SK-N-DZ (cell line): Measurements from ENCODE around the gene GTF3C5.

GRCh38 chr9:132879821-132880591, 1.3 kb downstream of the SPACA9 start:
RAMPAGE:
- cytosol, long total RNA = no peak
- nucleus, long total RNA = no peak

DNA sequence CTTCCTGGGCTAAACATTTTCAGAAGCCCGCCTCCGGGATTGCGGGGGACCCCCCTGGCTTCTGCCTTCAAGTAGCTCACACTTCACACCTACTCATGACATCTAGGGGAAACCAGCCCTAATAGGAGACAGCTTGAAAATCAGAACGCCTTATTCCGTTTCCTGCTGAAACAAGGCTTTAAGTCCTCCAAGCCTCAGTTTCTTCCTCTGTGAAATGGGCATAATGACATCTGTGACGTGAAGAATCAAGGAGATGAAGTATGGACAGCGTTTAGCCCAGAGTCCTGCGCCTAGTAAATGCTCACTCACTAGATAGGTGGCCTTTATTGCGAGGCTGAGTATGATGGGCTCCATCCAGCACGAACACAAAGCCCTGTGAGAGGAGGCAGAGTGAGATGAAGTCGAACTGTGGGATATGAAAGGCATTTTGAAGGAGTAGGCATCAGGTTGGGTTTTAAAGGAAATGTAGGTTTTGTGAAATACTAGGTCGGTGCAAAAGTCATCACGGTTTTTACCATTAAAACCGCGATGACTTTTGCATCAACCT, 881 bp upstream of the TSC1 start:
RAMPAGE:
- cytosol, long total RNA = no peak
- nucleus, long total RNA = no peak

RAMPAGE:
- cytosol, long total RNA = no peak
- nucleus, long total RNA = no peak
These were observed 7.8 kb upstream of the GFI1B start for GRCh38 chr9:132970576-132971288.

DNA sequence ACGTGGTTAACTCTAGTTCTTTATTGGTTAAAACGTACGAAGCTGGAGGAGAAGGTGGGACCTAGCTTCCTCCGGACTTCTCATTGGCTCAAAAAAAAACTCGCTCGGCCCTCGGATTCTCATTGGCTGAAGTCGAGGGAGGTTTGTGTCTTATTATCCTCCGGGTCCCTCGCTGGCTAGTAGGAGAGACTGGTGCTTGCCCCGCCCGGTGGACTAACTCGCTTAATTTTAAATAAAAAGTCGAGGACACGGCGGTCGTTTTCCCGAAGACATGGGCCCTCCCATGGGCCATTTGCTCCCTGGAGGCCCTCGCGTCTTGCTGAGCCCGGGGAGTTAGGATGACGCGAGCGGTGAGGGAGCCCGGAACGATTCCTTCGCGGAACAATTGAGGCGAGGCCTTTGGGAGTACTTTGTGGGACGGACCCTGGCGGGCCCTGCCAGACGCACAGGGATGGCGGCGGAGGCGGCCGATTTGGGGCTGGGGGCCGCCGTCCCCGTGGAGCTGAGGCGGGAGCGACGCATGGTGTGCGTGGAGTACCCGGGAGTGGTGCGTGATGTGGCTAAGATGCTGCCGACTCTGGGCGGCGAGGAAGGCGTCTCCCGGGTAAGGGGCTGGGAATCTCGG, at the start of gene GTF3C5:
Gene GTF3C5 (plus strand): TSS at position 437 of the 625 bp plus-strand sequence.
RAMPAGE:
- cytosol, long total RNA = start-site peak on the plus strand centred at position 166 of the sequence, 36 bp wide, 66 and 38 reads in 2 replicates; start-site peak on the plus strand centred at position 427 of the sequence, 30 bp wide, 414 and 753 reads in 2 replicates
- nucleus, long total RNA = no peak

DNA sequence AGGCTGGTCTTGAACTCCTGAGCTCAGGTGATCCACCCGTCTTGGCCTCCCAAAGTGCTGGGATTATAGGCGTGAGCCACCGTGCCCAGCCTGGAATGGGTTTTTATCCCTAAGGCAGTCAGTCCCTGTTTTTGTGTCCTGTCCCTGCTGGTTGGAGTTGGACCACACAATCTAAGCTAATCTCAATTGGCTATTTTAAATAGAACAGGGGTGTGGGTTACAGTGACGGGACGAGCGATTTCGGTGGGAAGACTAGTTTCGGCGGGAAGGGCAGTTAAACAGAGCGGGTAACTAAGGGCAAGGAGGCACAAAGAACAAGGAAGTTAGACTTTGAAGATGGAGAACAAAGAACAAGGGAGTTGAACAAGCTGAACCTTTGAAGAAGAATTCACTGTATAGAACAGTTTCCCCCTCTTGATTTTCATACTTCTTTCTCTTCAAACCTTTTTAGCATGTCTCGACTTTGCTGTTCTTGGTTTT, 1.4 kb downstream of the GTF3C5 start:
RAMPAGE:
- cytosol, long total RNA = no peak
- nucleus, long total RNA = no peak

GRCh38 chr9:133054586-133055512, 6.9 kb upstream of the CEL start:
RAMPAGE:
- cytosol, long total RNA = no peak
- nucleus, long total RNA = no peak

GRCh38 chr9:133121381-133121927, 414 bp upstream of the RALGDS start:
RAMPAGE:
- cytosol, long total RNA = no peak
- nucleus, long total RNA = no peak

GRCh38 chr9:133134569-133135185, 13.6 kb upstream of the RALGDS start:
RAMPAGE:
- cytosol, long total RNA = no peak
- nucleus, long total RNA = no peak

RAMPAGE:
- cytosol, long total RNA = no peak
- nucleus, long total RNA = no peak
These were observed 16.3 kb upstream of the RALGDS start for GRCh38 chr9:133137377-133137772.

GRCh38 chr9:133251653-133252816, 43.0 kb upstream of the OBP2B start:
RAMPAGE:
- cytosol, long total RNA = no peak
- nucleus, long total RNA = no peak

RAMPAGE:
- cytosol, long total RNA = no peak
- nucleus, long total RNA = no peak
These were observed 60.4 kb downstream of the SURF6 start for GRCh38 chr9:133275379-133276290.

DNA sequence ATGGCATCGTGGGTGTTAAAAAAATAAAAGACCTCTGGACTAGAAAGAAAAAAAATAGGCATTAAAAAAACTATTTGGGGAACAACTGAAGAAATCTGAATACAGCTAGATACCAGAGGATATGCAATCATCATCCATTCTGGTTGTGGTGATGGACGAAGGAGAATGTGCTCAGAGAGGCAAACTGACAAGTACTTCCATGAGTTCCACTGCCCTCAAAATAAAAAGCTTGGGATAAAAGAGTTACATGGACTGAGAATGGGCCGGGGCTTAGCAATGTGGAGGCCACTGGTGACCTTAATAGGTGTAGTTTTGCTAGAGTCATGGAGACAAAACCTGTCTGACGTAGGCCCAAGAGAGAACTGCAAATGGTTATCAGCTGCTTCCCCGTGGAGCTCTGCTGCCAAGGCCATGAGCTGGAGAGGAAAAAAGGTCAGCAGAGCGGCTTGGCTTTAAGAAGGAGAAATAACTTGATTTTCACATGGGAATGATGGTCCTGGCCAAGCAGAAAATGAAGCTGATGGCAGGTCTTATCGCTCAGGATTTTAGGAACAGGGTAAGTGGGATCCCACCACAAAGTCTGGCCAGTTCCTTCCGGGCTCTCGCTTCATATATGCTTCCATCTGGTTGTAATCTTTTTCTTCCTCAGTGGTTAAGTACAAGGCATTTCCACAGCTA, 3.6 kb upstream of the SURF6 start:
RAMPAGE:
- cytosol, long total RNA = no peak
- nucleus, long total RNA = no peak

DNA sequence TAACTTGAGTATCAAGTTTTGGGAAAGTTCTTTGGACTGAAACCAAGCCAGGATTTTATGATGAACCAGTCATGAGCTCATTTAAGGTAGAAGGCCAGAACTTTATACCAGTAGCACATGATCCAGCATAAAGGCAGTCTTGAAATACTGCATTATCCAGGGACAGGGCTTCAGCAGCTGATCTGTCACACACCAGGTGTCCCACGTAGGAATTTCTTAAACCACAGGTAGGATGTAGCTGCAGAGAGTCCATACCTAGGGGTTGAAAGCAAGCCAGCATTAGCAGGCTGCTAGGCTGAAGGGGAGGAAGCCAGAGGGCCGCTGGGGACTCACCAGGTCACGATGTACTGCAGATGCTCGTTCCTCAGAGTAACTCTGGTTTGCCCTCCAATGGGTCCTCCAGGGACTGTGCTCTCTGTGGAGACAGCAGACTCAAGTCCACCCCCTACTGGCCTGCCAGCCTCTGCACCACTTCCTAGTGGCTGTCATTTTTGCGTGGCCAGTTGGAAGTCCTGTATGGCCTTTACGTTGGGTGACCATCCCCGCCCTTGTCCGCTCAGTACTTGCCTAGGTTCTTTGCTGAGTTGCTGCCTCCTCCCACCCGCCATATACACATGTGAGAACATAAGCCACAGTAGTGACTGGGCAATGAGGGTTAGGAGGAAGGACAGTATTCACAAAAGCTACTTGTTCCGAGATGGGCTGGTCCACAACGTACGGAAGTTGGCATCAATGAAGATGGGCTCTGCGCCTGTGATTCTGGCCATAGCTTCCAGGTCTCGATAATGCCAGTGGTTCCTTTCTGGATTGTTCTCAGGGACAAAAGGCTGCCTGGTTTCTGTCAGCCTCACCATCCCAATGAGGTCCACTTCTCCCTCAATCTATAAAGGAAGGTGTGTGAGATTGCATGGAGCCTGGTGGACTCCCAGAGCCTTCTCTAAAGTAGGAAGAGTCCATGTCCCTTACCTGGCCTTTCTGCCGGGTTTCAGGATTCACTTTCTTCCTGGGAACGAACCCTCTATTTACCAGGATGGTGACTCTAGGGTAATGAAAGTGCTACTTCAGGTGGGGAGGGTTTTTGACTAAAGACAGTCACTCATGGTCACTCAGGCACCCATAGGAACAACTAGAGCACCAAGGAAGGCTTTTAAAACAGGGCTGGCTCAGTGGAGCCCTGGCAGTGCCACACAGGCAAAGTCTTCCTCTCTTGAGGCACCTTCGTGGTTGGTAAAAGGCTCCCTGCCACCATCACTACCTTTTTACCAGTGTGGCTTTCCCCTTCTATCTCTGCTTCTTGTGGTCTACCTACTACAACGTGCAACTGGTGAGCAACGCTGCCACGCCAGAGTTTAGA, 4.1 kb downstream of the SURF1 start:
RAMPAGE:
- cytosol, long total RNA = no peak
- nucleus, long total RNA = no peak

GRCh38 chr9:133368248-133369214, 7.3 kb downstream of the SURF4 start:
RAMPAGE:
- cytosol, long total RNA = no peak
- nucleus, long total RNA = no peak

RAMPAGE:
- cytosol, long total RNA = no peak
- nucleus, long total RNA = no peak
These were observed 4.2 kb downstream of the SURF4 start for GRCh38 chr9:133371250-133372427.

RAMPAGE:
- cytosol, long total RNA = no peak
- nucleus, long total RNA = no peak
These were observed 3.2 kb downstream of the REXO4 start for GRCh38 chr9:133414533-133415000.

DNA sequence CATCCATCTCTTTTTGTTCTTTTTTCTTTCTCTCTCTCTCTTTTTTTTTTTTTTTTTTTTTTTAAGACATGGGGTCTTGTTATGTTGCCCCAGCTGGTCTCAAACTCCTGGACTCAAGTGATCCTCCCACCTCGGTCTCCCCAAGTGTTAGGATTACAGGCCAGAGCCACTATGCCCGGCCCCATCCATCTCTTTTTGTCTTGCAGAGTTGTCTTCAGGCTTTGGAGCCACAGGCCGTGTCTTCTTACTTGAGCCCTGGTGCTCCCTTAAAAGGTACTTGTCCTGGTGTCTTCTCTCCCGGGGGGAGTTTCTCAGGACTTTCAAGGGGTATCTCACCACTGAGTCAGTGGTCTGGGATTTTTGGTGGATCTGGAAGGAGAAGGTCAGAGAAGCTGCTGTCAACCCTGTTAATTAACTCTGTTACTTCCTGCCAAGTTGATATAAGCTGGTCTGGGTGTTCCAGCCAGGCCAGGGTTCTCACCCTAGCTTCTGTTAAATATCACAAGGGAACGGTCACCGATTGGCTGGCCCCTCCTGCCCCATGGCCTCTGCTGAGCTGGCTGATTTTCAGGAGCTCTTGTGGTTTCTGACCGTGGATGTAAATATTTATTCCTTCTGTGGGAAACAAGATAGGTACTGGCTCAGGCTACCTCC, 855 bp downstream of the ADAMTS13 start:
RAMPAGE:
- cytosol, long total RNA = no peak
- nucleus, long total RNA = no peak

RAMPAGE:
- cytosol, long total RNA = no peak
- nucleus, long total RNA = no peak
These were observed 22.3 kb downstream of the SARDH start for GRCh38 chr9:133715728-133716386.

RAMPAGE:
- cytosol, long total RNA = no peak
- nucleus, long total RNA = no peak
These were observed 51.1 kb upstream of the SARDH start for GRCh38 chr9:133788959-133789855.

GRCh38 chr9:133837637-133838125, 99.5 kb upstream of the SARDH start:
RAMPAGE:
- cytosol, long total RNA = no peak
- nucleus, long total RNA = no peak